ENCODE measurements around a stretch of chr14.

- PRO-cap = no peak
- RAMPAGE, long total RNA = no peak
These were observed 2.4 kb downstream of the PPP2R5C start for GRCh38 chr14:101763686-101764597.

DNA sequence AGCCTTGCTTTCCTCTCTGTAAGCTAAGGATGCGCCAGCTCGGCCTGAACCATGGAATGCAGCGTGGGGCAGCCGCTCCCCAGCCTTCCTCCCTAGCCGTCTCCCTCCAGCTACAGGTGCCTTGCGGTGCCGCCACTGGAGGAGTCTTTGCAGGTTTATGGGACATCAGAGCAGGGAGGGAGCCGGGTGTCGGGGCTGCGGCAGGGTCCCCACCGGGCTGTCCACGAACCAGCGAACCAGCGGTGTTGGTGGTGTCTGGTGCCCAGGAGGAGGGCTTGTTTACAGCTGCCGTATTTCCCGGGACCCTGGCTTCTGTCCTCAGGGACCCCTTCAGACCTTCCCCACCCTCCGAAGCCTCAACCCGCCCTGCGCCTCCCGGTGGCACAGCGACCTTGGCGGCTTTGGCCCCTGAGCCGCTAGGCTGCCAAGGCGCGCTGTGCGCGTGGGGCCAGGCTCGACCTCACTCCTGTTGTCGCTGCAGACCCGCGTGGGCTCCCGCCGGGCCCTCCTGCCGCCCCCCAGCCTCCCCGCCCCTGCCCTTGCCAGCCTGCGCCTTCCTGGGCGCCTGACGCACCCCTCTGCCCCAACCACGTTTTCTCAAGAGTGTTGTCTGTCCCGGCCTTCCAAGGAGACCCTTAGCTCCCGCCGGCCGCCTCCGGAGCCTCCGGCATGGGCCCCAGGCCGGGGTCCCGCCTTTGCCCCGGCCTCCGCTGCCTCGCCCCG, 19.6 kb downstream of the PPP2R5C start:
- PRO-cap = no peak
- RAMPAGE, long total RNA = no peak

GRCh38 chr14:101819183-101819576, 57.7 kb downstream of the PPP2R5C start:
- PRO-cap = no peak
- RAMPAGE, long total RNA = no peak

DNA sequence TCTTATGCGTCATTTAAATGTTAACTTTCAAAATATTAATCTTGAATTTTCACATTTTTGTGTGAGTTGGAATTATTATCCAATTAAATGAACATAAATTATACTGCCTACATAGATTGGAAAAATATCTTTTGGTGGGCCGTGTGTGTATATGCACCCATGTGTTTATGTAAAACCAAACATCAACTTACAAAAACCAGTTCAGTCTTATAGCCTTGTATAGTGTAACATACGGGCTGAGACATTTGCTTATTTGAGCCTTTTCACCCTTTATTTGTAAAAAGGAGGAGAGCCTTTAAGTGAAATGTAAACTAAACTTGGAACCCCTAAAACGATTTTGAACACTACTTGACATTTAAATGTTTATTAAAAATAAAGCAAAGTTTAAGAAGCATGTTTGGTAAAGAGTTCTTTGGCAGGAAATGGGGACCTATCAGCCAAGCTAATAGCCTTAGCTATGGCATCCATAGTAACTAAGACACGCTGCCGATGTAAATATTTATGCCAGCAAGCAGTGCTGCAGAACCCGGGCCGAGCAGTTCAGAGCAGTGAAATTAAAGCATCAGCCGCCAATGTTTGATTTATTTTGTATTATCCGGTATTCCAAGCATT, 61.4 kb downstream of the PPP2R5C start:
- PRO-cap = no peak
- RAMPAGE, long total RNA = no peak

DNA sequence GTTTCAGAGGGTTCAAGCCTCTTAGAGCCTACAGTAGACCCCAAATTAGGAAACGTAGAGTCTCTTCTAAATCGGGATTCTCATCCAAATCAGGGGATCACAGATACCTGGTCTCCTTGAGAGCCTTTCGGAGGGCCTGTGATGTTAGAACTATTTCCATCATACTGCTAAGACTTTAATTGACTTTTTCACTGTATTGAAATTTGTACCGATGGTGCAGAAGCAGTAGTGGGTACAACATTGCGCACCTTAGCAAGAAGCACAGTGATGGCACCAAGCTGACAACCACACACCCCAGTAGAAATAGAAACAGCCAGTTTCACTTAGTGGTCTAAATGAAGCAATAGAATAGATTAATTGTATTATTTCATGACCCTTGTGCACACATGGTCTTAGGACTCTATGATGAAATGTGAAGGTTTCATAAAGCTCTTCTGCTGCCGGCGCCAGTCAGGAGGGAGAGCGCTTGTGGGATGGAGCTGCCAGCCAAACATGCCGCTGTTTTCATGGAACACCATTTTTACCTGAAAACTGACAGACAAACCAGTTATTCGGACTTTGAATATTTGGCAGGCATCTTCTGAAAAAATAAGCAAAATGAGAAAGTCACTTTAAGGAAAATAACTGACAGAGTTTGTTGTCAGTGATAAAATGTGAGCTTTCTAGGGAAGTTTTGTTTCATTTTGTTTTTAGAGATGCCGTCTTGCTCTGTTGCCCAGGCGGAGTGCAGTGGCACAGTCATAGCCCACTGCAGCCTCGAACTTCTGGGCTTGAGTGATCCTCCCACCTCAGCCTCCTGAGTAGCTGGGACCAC, 99.9 kb downstream of the PPP2R5C start:
- PRO-cap = no peak
- RAMPAGE, long total RNA = no peak

DNA sequence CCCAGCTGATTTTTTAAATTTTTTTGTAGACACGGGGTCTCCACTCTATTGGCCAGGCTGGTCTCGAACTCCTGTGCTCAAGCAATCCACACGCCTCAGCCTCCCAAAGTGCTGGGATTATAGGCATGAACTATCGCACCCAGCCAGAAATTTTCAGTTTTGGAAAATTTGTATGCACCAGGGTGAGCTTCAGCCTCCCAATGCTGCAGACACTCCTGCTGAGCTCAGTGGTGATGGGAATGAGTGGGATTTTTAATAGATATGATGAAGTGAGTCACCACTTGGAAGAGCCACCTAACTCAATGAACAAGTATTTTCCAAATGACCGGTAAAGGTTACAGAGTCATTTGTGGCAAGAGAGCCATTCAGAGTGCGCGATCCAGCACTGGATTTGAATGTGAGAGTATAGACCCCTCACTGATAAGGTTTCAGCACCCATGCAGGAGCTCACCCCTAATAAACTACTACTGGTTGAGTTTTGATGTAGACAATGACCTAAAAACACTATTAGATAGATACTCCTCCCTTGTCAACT, 100.6 kb downstream of the PPP2R5C start:
- PRO-cap = no peak
- RAMPAGE, long total RNA = no peak

- PRO-cap = bidirectional peak, plus-strand start at chr14:101965293, minus-strand start at chr14:101965158
- RAMPAGE, long total RNA = no peak
These were observed 846 bp downstream of the DYNC1H1 start for GRCh38 chr14:101965215-101965623.

DNA sequence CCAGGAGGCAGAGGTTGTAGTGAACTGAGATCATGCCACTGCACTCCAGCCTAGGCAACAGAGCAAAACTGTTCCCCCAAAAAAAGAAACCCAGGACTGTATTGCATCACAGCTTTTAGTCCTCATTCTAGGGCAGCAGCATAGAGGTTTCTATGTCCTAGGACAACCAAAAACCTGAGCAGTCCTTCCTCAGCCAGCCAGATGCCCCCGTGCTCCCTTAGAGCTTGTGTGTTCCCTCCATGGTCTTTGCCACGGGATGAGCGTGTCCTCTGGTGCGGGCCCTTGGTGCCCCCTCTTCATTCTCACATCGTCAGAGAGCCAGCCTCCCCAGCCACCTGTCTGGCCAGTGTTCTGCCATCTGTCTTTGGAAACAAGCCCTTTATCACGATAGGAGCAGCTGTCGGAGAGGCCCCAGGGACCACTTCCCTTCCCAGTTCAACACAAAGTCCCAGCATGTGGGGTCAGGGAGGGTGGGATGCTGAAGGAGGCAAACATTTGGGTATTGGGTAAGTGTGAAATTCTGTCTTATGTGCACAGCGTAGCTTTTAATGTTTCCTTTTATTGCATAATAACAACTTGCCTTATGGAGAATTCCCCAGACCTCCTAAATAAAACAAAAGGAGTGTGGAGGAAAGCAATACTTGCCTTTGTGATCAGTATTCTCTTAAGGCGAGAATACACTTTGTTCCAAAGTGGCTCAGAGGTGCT, 44.5 kb downstream of the DYNC1H1 start:
- PRO-cap = no peak
- RAMPAGE, long total RNA = no peak

DNA sequence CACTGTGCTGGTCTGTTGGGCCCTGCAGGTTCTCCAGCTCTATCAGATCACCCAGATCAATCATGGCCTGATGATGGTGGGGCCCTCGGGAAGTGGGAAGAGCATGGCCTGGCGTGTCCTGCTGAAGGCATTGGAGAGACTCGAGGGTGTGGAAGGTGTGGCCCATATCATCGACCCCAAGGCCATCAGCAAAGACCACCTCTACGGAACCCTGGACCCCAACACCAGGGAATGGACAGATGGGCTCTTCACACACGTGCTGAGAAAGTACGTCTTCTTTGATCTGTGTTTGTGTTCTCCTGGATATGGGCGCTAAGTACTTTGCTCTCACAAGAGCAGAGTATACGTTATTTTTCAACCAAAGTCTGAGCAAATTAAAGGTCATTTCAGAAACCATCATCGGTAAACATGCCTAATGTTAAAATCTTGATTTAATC, 47.5 kb downstream of the DYNC1H1 start:
- PRO-cap = no peak
- RAMPAGE, long total RNA = no peak

- PRO-cap = no peak
- RAMPAGE, long total RNA = no peak
These were observed 58.2 kb downstream of the HSP90AA1 start for GRCh38 chr14:102028562-102029178.

DNA sequence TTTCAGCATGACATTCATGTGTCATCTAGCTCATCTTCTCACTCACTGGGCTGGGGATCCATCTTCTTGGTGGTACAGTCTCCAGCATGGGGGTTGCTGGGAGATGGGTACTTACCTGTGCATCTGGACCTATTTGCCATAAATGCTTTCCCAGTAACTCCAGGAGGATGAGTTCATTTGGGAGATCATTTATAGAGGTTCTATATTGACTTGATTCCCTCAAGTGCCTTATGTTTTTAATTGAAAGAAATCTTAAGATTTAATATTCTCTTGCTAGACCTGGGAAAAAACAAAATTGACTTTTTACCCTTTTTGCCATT, 7.1 kb downstream of the HSP90AA1 start:
- PRO-cap = no peak
- RAMPAGE, long total RNA = no peak

GRCh38 chr14:102292556-102292755, 12.5 kb downstream of the MOK start:
- PRO-cap = no peak
- RAMPAGE, long total RNA = no peak

DNA sequence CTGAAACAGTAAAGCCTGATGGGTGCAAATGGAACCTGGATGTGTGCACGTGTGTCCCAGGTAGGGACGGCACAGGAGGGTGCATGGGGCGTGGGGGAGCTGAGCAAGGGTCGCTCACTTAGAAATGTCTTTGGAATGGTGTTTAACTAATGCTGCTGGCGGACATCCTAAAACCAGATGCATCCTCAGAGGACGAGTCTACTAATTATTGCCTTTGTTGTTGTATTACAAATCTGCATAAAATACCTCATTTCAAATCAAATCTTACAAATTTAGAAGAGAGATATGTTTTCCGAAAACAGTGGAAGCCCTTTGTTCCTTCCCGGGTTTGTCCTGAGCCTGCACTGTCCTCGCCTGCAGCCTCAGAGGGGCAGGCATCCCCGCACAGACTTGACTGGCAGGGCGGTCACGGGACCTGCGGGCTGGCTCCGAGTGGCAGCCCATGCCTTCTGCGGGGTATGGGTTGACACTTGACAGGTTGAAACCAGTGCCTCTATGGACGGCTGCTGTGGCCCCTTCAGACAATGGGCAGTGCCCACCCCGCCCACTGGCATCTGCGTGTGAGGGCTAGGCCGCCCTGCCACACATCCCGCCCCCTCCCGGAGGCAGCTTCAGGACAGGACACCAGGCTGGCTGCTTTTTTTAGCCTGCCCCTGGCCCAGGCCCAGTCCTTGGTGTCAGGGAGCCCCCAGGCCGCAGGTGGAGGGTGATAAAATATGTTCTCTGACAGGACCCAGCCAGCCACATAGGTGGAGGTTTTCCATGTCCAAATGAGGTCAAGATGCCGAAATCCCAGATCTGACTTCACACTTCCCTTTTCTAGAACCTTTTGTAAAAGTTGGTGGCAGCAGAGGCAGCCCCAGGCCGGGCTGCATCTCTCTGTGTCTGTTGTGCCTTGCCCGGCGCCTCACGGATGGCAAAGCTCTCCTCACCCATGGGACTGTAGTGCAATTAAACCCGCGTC, 10.2 kb downstream of the ANKRD9 start:
- PRO-cap = no peak
- RAMPAGE, long total RNA = no peak

GRCh38 chr14:102539835-102540994, 30.6 kb upstream of the ANKRD9 start:
- PRO-cap = no peak
- RAMPAGE, long total RNA = no peak

DNA sequence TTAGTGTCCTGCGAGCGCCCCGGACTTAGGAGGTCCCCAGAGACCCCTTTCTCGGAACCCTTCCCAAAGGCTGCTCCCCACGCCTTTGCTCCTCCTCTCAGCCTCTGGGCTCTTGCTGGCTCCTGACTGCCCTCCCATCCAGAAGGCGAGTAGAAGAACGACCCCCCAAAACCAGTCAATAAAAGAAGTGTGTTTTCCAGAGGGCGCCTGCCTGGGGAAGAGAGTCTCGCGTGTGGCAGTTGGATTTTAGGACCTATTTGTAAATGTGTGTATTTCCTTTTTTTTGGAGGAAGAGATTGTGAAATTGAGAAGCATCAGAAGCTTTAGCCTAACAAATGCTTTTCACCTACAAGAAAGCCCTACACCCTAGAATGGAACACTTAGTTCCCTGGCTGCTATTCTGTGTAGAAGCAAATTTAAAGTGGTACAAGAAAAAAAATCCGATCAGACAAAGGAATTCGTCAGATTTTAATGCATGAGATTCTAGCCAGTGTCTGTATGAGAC, 1.3 kb downstream of the RCOR1 start:
- PRO-cap = unidirectional peak, minus-strand start at position 87 of the sequence
- RAMPAGE, long total RNA = no peak

DNA sequence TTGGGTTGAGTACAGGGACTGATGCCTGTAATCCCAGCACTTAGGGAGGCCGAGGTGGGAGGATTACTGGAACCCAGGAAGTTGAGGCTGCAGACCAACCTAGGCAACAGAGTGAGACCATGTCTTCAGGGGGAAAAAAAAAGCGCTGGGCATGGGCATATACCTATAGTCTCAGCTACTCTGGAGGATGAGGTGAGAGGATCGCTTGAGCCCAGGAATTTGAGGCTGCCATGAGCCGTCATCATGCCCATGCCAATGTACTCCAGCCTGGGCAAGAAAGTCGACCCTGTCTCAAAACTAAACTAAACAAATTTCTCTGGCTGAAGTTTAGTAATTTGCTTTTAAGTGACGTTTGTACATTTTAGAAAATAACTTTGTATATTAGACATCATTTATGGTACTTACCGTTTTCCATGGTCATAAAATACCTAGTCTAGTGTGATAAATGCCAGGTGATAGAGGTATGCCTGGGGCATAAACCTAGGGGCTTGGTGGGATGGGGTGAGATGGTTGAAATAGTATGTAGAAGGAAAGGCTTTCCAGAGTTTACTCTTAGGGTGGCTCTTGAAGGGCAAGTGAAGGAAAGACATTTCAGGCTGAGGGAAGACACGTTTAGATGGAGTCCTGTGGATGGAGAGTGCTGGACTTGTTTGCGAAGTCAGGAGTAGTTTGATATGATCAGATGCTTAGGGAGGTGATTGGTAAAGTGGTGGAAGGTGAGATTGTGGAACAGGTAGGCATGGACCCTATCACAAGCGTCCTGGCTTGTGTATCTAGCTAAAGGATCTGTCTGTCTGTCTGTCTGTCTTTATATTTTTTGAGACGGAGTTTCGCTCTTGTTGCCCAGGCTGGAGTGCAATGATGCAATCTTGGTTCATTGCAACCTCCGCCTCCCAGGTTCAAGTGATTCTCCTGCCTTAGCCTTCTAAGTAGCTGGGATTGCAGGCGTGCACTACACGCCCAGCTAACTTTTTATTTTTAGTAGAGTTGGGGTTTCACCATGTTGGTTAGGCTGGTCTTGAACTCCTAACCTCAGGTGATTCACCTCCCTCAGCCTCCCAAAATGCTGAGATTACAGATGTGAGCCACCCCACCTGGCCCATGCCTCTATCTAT, 26.2 kb downstream of the RCOR1 start:
- PRO-cap = no peak
- RAMPAGE, long total RNA = no peak

DNA sequence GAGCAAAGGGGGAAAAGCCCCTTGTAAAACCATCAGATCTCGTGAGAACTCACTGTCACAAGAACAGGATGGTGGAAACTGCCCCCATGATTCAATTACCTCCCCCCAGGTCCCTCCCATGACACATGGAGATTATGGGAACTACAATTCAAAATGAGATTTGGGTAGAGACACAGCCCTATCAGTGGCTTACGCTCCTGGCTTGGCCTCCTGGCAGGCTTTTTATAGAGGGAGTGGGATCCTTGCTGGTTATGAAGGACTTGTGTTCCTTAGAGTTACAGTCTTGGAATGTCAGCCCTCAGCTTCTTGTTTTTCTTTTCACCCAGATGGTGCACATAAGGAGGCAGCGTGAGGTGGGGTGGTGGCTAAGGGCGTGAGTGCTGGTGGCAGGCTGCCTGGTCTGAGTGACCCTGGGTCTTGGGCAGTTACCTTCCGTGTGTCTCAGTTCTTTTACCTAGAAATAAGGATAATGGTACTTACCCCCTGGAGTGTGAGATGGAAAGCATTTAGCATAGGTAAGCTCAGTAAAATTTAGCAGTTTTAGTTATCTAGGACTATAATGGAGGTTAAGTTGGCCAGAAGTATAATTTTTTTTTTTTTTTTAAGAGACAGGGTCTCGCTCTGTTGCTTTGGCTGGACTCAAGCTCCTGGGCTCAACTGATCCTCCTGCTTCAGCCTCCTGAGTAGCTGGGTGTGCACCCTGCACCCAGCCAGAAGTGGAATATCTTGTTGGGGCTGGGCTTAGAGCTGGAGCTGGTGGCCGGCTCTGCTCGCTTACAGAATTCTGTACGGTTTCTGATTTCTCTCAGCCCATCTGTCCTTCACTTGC, 26.0 kb downstream of the TRAF3 start:
- PRO-cap = no peak
- RAMPAGE, long total RNA = no peak

DNA sequence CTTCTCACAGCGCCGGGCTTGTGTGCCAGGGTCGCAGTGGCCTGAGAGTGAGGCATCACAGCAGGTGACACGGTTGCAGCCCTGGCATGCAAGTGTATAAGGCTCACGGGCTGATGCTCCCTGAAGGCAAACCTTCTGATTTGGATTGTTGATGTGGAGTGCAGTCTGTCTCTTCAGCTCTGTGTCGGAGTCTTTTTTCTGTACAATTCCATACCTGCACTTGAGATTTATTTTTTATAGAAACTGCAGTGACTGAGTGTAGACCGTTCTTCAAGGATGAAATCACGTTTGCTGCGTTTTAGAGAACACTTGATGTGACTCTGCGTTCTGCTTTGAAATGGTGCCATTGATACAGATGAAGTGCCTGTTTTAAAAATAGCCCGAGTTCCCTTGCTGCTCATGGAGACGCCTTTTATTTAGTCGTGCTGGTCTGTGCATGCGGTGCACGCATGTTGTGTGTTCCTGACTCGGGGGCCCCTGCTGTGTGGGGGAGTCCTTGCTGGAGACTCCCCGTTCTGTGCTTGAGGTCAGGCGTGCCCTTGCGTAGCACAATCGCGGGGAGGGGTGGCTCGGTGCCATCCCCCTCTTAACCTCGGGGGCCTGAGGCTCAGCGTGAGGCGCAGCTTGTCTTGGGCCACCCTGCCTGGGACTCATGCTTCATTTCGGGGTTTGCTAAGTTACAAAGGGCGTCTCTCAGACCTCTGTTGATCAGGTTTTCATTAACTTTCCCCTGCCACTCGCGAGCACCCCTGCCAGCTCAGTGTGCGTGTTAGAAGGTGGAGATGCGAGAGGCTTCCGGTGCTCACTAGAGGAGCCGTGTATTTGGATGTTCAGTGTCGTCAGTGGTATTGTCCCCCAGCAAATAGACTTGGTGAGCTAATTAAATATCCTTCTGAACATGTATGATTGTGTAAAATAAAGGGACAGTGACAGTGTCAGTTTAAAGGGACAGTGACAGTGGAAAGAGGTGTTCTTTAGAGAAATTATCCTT, 21.5 kb upstream of the AMN start:
- PRO-cap = no peak
- RAMPAGE, long total RNA = no peak

GRCh38 chr14:102923194-102923560, 714 bp downstream of the AMN start:
- PRO-cap = no peak
- RAMPAGE, long total RNA = no peak

GRCh38 chr14:102948843-102949466, 26.5 kb downstream of the AMN start:
- PRO-cap = no peak
- RAMPAGE, long total RNA = no peak